Hepatocyte (in vitro differentiated cells and primary cell): ENCODE measurements around a stretch of chr13.

- RAMPAGE, long total RNA: no peak
- RRBS: no CpG with 5 or more reads among the region's 8 CpGs
Observed at GRCh38 chr13:44270867-44271586, 102.6 kb upstream of the SERP2 start.

- RAMPAGE, long total RNA: no peak
- RRBS: no CpG with 5 or more reads among the region's 3 CpGs
Observed at GRCh38 chr13:44331760-44332310, 41.8 kb upstream of the SERP2 start.

DNA sequence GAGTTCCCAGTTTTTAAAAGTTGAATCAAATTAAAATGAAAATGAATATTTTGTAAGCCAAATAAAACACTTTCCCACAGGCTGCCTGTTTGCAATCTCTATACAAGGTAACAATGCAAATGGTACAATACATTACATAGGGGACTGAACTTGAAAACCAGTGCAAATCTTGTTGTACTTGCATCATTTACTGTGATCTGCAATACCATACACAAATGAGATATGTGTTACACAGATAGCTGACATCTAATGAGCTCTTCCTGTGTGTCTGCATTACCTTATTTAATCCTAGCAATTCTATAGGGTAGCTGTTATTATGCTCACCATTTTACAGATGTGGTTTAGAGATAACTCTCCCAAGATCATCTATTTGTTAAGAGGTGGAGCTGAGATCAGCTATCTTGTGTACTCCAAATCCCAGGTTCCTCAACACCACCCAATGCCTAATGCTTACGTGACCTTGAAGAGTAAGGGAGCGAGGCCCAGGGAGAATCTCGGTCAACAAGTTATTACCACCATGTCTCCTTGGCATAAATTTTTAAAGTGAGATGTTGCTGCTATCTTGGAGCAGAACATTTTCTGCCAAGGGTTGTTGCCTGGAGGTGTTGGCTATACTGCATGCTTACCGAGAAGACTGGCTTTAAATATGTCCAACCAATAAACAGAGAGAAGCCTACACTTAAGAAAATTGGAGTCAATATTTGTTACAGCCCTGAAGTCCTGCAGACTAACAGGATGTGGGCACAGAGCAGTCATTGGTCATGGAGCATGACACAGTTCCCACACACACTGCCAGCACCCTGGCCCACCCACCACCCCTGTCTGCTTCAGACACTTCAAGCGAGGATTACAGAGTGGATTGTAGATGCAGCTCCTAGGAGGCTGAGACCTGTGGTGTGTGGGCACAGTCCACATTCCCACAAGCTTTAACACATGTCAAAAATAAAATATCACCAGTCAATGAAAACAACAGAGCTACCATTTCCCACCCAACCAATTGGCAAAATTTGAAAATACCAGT lies 21.2 kb upstream of the SERP2 start:
- RAMPAGE, long total RNA: no peak
- RRBS: no CpG with 5 or more reads among the region's 5 CpGs

DNA sequence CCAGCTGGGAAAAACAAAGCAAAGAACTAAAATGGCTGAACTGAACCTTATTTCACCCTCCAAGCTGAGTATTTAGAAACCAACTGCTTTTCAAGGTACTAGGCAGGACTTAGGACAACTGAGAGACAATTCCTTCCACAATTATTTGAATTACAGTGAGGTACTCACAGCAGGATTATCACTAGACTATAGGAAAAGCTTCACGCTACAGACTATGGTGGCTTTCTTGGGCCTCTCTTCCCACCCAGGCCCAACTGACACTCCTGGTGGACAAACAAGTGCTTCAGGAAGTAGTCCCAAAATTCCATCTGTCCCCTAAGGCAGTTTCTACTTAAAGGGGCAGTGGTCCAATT lies 100.4 kb downstream of the SERP2 start:
- RAMPAGE, long total RNA: no peak
- RRBS: no CpG with 5 or more reads among the region's 1 CpG

GRCh38 chr13:44508583-44509137 lies 67.5 kb downstream of the TSC22D1 start:
- RAMPAGE, long total RNA: no peak
- RRBS: no CpG with 5 or more reads among the region's 3 CpGs

- RAMPAGE, long total RNA: no peak
- RRBS: no CpG with 5 or more reads among the region's 4 CpGs
Observed at GRCh38 chr13:44756229-44756916, 180.2 kb upstream of the TSC22D1 start.

DNA sequence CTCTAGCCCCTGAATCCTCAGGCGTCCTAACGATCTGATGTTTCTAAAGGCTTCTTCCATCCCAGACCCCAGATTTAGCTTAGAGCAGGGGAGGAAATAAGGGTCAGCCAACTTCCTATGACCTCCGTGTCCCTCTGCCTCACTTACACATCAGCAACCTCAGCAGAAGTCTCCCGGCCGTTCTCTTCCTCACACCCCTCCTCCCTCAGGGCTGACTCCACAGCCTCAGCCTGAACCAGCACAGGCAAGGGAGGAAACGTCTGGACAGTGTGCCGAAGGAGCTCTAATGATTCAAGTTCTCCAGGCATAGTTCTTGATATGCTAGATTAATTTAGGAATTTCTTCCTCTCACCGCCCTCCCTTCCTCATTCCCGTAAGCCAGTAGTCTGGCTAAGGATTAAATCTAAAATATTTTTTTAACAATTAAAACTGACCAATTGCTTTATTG lies 121.4 kb downstream of the NUFIP1 start:
- RAMPAGE, long total RNA: no peak
- RRBS: no CpG with 5 or more reads among the region's 9 CpGs

- RAMPAGE, long total RNA: no peak
- RRBS: no CpG with 5 or more reads among the region's 8 CpGs
Observed at GRCh38 chr13:44931105-44931731, 58.1 kb downstream of the NUFIP1 start.

DNA sequence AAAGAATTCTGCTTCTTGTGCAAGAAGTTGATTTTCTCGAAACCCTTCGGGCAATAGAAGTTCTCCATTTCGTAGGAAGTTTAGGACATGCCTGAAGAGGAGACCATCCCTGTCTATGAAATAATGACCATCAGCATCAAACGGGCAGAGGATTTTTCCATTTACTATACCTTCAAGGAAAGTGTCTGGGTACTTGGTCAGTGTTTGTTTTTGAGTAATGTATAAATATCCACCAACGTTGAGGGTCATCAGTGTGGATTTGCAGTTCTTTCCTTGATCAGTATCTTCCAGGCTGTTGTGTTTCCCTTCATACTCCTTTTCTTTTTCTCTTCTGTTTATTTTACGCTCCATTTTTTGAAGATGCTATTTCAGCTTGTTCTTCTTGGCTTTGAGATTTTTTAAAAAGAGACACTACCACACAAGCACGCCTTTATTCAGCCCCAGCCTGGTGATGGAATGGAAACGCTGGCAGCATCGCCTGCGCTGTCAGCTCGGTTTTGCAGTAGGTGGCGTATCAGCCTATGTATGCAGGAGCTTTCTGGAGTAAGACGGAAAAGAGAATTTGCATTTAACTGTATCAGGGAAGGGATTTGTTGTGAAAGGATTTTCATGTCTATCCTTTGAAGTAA lies 6.5 kb downstream of the KCTD4 start:
- RAMPAGE, long total RNA: no peak
- RRBS: no CpG with 5 or more reads among the region's 13 CpGs

DNA sequence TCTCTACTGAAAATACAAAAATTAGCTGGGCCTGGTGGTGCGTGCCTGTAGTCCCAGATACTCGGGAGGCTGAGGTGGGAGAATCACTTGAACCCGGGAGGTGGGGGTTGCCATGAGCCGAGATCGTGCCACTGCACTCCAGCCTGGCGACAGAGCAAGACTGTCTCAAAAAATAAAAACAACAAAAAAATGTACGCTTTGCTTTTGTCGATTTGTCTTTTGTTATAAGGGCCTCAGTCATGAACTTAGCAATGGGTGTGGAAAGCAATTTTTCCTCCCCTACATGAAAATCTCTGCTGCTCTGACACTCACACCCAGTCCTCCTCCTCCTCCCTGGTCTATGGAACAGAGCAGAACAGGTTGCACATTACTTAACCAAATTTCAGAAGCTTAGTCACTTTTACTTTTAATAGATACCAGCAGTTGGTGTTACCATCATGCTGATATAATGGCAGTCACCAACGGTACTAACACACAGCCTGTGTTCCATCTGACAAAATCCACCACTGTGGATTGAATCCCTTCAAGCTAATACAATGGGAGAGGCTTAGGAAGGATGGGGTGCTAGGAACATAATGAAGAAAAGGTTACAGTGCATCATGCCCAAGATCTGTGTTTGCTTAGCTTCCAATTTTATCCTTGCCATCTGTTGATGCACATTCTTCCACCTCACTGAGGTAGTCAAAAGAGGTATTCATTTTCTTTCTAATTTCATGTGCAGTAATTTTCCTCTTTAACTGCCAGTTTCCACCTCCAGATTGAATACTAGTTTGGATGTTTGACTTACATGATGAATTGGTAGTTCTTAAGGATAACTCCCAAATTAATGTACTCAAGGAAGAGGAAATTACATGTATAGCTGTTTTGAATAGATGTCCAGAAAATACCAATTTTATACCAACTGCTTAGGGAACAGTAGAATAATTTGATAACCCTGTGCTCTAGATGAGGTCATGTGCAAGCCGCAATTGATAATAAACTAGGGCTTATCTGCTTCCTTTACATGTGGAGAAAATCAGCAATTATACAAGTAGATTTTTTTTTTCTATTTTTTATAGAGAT lies 9.7 kb downstream of the TPT1 start:
- RAMPAGE, long total RNA: no peak
- RRBS: no CpG with 5 or more reads among the region's 10 CpGs

DNA sequence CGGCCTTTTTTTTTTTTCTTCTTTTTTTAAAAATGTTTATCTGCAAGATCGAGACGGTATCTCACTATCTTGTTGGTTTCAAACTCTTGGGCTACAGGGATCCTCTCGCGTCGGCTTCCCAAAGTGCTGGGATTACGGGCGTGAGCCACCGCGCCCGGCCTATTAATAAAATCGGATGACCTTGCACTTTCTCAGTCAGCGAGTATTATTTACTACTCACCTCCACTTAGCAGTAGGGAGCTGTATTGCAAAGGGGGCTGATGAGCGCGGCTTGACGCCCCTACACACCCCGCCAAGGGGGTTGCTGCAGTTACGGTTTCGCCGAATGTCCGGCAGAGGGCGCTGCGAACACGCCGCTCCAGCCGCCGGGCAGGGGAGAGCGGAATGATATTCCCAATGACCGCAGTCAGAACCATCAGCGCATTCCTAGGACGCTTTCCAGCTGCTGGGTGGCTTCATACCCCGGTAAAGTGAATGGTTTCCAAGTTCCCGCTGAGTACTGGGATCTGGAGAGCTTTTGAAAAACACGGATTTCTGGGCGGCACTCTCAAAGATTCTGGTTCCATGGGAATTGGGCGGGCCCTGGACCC lies 29.9 kb upstream of the TPT1 start:
- RAMPAGE, long total RNA: no peak
- RRBS: 2% methylated on average over 10 of the region's 36 CpGs

DNA sequence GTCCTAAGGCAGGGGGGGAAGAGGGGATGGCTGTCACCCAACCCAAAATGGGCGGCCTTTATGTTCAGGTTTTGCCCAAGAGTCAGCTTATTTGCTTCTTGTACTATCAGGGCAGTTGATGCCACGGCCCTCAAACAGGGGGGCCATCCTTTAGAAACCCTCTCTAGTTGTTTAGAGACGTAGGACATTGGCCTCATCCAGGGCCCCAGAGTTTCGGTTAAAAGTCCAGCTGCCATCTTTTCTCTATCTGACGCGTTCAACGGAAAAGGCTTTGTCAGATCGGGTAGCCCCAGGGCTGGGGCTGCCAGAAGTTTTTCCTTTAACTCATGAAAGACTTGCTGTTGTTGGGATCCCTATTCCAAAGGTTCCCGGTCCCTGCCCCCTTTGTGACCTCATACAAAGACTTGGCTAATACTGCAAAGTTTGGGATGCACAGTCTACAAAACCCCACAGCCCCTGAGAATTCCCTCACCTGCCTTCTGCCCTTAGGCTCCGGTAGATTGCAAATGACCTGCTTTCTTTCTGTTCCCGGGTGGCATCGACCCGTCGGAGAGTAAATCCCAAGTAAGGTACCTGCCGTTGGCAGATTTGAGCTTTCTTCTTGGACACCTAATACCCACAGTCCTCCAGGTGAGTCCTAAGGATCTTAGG lies 37.8 kb upstream of the TPT1 start:
- RAMPAGE, long total RNA: no peak
- RRBS: no CpG with 5 or more reads among the region's 15 CpGs

- RAMPAGE, long total RNA: no peak
- RRBS: no CpG with 5 or more reads among the region's 1 CpG
Observed at GRCh38 chr13:45468551-45468999, 3.8 kb downstream of the COG3 start.

- RAMPAGE, long total RNA: no peak
- RRBS: no CpG with 5 or more reads among the region's 3 CpGs
Observed at GRCh38 chr13:45500514-45500983, 35.8 kb downstream of the COG3 start.

GRCh38 chr13:45933335-45933832 lies 81.8 kb upstream of the SIAH3 start:
- RAMPAGE, long total RNA: no peak
- RRBS: no CpG with 5 or more reads among the region's 16 CpGs

- RAMPAGE, long total RNA: no peak
- RRBS: no CpG with 5 or more reads among the region's 2 CpGs
Observed at GRCh38 chr13:46075703-46076260, 23.2 kb upstream of the ZC3H13 start.

GRCh38 chr13:46121041-46121486 lies 16.2 kb upstream of the CPB2 start:
- RAMPAGE, long total RNA: no peak
- RRBS: no CpG with 5 or more reads among the region's 2 CpGs

GRCh38 chr13:46123517-46124091 lies 18.8 kb upstream of the CPB2 start:
- RAMPAGE, long total RNA: no peak
- RRBS: no CpG with 5 or more reads among the region's 5 CpGs

GRCh38 chr13:46148149-46148685 lies 33.8 kb downstream of the LCP1 start:
- RAMPAGE, long total RNA: no peak
- RRBS: no CpG with 5 or more reads among the region's 3 CpGs

DNA sequence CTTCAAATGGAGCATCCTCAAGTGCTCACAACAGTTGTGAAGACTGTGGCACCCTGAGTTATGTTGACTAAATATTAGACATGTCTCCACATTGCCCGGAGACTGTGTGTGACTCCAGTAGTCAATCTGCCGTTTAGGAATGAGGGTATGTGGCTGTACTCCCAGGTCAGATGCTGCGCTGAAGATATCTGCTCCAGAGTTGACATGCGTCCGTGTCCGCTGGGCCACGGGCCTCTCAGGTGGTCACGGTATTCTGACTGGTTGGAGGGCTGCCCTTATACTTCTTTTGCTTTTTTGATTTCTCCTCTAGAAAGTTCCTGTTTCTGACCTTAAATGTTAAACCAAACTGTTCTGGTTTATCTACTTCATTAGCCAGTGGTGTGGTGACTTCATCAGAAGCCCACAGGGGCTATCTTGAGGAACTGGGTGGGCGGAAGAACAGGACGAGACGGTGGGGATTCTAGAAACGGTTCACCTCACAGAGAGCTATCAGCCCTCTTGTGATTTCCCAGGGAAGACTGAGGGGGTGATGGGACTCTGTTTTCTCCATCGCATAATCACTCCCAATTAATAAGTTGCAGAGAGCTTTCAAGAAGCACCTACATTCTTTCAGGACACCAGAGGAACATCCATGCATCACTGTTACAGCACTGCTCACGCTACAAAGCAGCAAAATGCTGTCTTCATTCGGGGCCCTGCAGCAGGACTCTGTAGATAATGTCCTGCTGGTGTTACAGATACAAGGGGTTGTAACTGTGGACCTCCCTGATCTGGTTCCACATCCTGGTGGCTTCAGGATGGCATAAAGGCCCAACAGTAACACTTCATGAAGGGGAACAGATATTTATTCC lies 1.3 kb upstream of the LCP1 start:
- RAMPAGE, long total RNA: no peak
- RRBS: no CpG with 5 or more reads among the region's 15 CpGs